ENCODE data around the gene GPD2.

- PRO-cap, 8 experiments = no peak in any of the 8 experiments
Observed at GRCh38 chr2:152631876-152632389, 85.3 kb downstream of the PRPF40A start.

DNA sequence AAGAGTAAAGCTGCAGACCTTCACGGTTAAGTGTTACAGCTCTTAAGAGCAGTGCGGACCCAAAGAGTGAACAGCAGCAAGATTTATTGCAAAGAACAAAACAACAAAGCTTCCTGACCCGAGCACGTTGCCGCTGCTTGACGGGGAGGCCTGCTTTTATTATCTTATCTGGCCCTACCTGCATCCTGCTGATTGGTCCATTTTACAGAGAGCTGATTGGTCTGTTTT lies 85.9 kb downstream of the ARL6IP6 start:
- PRO-cap, 8 experiments = no peak in any of the 8 experiments

- PRO-cap, 8 experiments = no peak in any of the 8 experiments
Observed at GRCh38 chr2:154427446-154427898, 271.0 kb upstream of the KCNJ3 start.

GRCh38 chr2:155475529-155475978 lies 777.1 kb downstream of the KCNJ3 start:
- PRO-cap, 8 experiments = no peak in any of the 8 experiments

DNA sequence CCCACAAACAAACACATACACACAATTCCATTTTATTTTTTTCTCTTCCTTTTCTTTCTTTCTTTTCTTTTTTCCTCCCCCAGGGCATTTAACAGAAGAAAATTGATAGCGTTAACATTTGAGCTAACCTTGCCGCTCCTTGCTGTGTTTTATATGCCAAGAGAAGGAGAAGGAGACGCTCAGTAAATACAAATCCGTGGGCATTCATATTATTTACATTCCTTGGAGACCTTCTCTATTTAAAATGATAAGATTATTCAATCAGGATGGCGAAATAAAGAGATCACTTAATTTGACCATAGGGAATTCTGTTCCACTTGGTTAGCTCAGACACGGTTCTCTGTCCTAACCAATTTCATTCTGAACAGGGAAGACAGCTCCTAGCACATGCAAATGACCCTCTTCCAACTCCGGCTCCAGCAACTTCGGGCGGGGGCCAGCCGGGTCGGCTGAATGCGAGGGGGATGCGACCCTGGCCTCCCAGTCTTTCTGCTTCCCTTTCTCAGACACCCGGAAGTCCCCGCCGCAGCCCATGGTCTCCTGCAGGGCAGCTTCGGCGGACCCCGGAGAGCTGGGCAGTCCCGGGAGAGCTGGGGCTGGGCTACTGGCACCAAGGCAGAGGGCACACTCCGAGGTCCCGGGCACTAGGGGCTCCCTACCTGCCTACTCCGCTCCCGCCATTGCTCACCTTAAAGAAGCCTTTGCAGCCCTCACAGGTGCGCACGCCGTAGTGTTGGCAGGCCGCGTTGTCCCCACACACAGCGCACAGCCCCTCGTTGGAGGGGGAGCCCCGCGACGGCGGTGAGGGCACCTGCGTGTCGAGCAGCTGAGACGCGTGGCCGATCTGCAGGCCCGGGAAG lies 3.7 kb downstream of the NR4A2 start:
- PRO-cap, 8 experiments = peak in 4 of 8 experiments; most common minus-strand start position 416 of the sequence (in 3)

DNA sequence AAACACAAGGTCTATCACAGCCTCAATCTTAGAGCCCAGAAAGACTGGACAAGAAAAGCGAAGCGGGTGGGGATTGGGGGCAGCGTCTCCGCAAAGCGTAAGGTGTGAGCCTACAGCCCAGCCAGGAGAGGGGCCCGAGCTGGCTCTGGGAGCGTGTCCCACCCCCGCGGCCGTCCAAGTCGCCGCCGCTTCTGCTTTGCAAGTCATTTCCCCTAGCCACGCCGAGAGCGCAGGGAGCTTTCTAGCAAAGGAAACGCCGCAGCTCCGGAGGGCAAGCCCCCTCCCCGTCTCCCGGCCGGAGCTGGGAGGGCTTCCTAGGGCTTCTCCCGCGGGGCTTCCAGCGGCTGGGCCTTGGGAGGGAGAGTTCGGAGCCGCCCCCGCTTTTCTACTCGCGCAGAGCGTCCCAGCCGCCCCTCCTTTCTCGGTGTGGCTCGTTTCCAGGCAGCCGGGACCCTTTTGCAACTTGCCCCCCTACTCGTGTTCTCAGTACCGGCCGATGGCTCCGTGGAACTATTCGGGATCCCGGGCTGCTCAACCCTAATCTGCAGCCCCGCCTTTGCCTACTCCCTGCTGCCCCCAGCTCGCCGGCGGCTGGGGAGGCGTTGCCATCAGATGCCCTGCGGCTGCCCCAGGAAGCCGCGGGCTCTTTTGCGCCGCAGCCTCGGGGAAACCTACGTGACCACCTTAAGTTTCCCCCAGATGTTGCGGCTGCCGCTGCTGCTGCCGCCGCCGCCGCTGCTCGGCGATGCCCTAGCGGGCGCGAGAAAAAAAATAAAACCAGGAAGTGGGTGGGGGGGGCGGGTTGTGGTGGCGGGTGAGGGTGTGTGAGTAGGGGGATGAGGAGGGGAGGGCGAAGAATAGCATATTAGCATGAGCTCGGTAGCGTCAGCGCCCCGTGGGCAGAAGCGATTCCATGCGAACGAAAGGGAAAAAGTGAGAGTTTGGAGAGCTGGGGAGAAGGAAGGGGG lies 1.5 kb upstream of the NR4A2 start:
- PRO-cap, 8 experiments = peak in 8 of 8 experiments; most common plus-strand start position 207 of the sequence (in 7); most common minus-strand start position 935 of the sequence (in 7)

- PRO-cap, 8 experiments = peak in 4 of 8 experiments; most common plus-strand start chr2:156335134 (in 4); most common minus-strand start chr2:156335023 (in 1)
Observed at GRCh38 chr2:156334962-156335315, 2.4 kb upstream of the NR4A2 start.

DNA sequence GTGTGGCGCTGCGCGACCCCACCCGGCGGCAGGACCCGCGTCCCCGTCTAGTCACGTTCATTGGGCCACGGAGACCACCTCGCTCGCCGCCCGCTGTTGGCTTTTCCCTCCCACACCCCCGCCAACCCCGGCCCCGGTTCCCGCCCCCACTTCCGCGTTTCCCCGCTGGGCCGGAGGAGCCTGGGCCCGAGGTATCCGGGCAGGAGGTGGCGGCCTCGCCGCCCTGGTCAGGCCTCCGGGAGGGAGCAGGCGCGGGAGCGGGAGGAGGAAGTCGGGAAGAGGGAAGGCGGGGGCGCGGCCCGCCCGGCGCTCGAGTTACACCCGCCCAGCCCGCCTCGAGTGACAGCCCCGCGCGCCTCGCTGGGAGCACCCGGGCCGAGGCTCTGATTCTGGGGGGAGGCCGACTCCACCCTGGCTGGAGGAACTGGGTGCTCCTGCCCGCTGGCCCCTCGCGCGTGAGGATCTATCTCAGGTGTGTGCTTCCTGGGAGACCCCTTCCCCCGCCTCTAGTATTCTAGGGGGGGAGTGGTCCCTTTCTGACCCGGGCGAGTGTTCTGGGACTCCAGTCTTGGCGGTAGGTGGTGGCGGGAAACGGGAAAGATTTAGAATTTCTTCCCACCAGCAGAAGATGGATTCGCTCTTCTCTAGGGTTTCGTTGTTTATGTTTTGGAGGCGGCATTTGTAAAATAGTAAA lies at the start of gene GPD2:
GPD2 (plus strand) TSS at position 338 of the 694 bp plus-strand sequence.
- PRO-cap, 8 experiments = peak in 7 of 8 experiments; most common plus-strand start position 386 of the sequence (in 7); most common minus-strand start position 98 of the sequence (in 3)

- PRO-cap, 8 experiments = peak in 5 of 8 experiments; most common minus-strand start chr2:157409824 (in 3)
Observed at GRCh38 chr2:157409274-157409975, 34.5 kb downstream of the CYTIP start.

GRCh38 chr2:157409976-157410199 lies 34.0 kb downstream of the CYTIP start:
- PRO-cap, 8 experiments = peak in 4 of 8 experiments; most common minus-strand start chr2:157410076 (in 4)

DNA sequence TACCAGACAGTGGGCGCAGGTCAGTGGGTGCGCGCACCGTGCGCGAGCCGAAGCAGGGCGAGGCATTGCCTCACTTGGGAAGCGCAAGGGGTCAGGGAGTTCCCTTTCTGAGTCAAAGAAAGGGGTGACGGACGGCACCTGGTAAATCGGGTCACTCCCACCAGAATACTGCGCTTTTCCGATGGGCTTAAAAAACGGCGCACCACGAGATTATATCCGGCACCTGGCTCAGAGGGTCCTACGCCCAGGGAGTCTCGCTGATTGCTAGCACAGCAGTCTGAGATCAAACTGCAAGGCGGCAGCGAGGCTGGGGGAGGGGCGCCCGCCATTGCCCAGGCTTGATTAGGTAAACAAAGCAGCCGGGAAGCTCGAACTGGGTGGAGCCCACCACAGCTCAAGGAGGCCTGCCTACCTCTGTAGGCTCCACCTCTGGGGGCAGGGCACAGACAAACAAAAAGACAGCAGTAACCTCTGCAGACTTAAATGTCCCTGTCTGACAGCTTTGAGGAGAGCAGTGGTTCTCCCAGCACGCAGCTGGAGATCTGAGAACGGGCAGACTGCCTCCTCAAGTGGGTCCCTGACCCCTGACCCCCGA lies 71.5 kb upstream of the CYTIP start:
- PRO-cap, 8 experiments = no peak in any of the 8 experiments

DNA sequence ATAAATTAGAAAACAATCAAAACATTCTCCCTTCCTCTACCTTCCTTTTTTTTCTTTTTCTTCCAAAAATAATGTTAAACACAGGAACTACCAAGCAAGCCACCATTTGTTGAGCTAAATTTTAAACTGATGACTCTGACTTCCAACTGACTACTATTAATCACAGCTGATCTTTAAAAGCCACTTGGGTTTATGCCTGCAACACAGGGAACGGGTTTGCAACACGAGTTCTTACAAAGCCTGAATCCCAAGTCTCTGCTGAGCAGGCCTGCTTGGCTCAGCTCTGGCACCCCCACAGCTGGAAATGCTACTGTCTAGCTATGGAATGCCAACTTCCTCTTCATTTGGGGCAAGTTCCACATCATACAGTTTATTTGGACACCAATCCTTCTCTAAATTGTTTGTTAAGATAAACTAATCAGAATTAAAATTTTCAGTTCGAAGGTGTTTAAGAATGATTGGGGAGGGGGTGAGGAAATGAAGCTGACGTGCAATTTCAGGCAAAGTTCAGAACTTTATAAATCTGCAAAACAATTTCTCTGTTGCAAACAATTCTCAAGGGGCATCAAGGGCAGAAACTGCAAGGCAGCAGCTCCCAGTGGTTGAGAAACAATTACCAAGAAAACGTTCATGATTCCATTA lies 119.4 kb upstream of the ACVR1C start:
- PRO-cap, 8 experiments = no peak in any of the 8 experiments

GRCh38 chr2:157836548-157836817 lies 39.6 kb downstream of the ACVR1 start:
- PRO-cap, 8 experiments = no peak in any of the 8 experiments

- PRO-cap, 8 experiments = no peak in any of the 8 experiments
Observed at GRCh38 chr2:157853602-157854170, 22.4 kb downstream of the ACVR1 start.

- PRO-cap, 8 experiments = no peak in any of the 8 experiments
Observed at GRCh38 chr2:157932623-157933191, 56.6 kb upstream of the ACVR1 start.

DNA sequence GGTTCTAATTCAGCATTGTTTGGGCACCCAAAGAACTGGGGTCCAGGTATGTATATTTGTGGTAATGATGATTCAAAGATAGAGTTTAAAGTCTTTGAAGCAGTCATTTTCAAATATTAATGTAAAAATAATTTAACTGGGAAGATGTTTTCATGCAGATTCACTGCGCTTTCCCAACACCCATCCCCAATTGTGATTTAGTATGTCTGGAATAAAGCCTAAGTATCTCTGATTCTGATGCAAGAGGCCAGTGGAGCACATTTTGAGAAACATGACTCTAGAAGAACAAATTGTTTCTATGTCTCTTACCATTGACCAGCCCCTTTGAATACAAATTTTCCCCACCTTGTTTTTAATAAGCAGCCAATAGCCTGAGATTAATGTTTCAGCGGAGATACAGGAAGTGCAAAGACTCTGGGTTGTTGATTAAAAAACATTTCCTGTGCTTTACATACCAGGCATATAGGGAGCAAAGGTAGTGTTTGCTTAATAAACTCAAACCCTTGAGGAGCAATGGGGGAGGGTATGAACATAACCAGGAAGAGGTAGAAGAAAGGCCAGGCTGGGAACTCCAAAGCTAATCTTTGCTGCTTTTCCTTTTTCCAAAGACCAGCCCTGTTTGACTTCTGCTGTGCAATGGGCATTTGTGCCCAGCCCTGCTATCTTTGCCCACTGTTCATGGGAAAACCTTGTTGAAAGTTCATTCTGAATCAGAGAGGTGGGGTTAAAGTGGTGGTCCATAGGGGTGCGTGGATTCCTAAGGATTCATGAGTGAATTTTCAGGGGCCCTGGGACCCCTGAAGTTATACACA lies 29.2 kb downstream of the UPP2 start:
- PRO-cap, 8 experiments = no peak in any of the 8 experiments

DNA sequence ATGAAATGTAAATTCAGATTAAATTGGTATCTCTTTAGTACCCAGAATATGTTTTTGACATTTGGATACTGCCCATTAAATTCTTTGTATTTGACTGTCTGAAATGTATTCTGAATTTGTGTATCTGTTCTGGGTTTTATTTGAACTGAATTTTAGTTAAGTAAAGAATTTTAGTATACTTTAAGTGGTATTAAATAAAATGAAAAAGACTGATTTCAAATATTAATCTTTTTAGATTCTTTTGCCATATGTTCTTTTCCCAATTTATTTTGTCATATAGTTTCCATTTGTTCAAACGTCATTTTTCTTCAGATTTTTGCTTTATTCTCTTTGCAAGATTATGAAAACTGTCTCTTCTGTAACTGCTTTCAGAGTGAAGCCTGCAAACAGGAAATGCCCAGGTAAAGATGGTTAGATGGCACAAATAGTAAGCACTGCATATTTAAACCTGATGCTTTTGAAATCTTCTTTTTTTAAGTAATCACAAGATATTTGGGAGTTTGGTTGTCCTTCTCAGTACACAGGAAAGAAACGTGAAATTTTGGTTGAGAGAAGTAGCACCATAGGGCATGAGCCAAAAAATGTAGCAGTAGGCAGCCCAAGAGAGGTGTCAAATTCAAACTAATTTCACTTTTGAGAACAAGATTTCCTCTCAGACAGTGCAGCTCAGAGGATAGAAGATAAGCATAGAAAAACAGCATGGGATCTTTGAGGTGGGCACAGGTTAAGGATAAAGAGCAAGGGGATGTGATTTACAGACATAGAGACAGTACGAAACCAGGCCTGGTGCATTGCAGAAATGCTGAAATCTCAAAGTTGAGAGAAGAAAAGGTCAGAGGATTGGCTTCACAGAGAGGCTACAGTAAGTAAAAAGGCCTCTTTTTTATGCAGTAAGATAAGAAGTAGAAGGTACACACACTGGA lies 89.5 kb downstream of the PKP4 start:
- PRO-cap, 8 experiments = no peak in any of the 8 experiments

DNA sequence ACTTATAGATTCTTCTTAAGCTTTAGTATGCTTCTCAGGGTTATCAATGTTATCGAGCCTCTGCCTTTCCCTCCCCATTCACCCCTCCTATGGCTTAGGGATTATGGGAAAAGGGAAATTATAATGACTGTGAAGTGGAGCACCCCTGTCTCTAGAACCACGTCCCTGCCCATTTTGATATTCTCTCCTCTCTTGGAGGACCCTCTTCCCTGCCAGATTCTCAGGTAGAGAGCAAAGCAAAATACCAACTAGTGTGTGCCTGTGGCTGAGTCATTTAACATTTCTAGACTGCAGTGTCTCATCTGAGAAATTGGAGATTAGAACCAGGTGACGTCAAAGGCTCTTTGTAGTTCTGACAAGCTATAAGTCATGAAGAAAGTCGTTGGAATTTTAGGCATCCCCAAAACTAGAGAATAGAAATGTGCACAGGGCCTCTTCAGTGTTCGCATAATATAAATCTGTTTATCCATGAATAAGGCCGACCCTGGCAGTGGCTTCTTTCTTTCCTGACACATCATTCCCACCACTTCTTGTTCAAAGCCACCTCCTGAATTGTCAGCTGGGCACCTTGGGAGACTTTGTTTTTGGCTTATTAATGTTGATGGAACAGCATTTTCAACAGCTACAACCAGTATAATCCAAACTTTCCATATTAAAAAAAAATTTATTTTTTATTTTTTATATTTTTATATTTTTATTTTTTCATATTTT lies 74.3 kb upstream of the TANC1 start:
- PRO-cap, 8 experiments = no peak in any of the 8 experiments

DNA sequence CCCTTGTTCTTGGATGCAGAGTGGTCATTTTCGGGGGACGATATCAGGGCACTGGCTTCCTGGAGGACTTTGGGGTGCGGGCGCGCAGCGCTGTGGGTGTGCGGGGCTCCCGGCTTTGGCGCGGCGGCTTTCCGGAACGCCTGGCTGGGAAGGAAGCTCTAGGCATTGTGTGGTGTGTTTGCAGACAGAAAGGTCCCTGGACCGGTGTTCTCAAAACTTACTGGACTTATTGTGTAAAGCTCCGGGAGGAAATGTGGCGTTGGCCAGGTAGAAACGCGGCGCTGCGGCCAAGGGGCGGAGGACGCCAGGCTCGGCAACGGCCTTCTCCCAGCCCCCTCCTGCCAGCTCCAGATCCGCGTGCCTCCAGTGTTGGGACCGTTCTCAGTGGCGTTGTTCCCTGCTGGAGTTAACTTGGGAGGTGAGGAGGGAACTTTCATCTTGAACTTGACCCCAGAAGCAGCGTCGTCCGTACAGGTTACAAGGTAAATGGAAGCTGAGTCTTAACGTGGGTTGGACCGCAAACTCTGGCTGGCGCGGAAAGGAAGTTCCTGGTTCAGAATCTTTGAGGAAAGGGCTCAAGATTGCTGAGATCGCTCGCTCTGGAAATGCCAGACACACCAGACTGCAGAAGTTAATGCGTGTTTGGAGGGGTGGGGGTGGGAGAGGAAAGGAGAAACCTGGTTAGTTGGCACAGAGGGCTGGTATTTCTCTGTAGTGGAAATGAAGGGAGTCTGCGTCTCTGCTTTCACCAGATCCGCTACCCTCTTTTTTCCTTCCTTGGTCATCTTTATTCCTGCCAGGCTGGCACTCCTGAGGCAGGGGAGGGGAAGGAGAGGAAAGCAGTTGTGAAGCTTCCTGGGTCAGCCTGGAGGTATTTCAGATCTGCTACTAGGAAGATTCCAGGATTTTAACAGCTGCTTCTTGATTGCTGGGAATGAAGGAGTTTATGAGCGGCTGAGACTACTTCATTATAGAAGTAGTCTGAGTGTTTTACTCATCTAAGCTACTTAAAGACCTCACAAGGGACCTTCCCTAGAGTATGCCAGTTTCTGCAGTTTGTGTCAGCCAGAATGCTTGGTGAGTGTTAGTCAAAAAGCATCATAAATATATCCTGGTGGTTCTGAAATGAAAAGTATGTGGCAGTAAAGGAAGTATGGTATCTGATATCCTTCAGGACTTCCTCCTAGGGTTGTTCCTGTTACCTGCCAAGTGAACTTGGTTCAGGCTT lies 1.5 kb downstream of the TANC1 start:
- PRO-cap, 8 experiments = no peak in any of the 8 experiments

DNA sequence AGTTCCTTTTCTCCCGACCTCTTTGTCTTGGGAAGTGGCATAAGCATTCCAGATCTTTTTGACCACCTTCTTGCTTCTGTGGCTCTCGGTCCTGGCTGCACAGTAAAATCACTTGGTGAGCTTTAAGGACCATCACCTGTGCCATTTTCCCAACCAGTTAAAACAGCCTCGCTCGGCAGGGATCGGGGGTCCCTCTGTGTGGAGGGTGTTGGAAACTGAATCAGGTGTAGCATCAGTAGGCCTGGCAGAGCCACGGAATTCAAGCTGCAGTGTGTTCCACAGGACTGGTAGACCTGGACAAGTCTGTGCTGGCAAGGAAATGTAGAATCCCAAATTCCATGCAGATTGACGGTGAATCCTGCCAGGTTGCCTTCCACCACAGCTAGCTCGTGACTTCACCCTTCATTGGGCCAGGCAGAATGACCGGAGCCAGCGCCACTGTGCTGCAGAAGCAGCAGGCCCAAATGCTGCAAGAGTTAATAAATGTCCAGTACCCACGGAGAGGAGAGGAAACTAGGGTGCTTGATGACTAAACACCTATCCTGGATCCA lies 122.0 kb downstream of the TANC1 start:
- PRO-cap, 8 experiments = no peak in any of the 8 experiments

Data from peripheral blood mononuclear cell (primary cell).